Left common carotid artery plus branches (tissue), 1 donor: ENCODE measurements around a stretch of chr12.

DNA sequence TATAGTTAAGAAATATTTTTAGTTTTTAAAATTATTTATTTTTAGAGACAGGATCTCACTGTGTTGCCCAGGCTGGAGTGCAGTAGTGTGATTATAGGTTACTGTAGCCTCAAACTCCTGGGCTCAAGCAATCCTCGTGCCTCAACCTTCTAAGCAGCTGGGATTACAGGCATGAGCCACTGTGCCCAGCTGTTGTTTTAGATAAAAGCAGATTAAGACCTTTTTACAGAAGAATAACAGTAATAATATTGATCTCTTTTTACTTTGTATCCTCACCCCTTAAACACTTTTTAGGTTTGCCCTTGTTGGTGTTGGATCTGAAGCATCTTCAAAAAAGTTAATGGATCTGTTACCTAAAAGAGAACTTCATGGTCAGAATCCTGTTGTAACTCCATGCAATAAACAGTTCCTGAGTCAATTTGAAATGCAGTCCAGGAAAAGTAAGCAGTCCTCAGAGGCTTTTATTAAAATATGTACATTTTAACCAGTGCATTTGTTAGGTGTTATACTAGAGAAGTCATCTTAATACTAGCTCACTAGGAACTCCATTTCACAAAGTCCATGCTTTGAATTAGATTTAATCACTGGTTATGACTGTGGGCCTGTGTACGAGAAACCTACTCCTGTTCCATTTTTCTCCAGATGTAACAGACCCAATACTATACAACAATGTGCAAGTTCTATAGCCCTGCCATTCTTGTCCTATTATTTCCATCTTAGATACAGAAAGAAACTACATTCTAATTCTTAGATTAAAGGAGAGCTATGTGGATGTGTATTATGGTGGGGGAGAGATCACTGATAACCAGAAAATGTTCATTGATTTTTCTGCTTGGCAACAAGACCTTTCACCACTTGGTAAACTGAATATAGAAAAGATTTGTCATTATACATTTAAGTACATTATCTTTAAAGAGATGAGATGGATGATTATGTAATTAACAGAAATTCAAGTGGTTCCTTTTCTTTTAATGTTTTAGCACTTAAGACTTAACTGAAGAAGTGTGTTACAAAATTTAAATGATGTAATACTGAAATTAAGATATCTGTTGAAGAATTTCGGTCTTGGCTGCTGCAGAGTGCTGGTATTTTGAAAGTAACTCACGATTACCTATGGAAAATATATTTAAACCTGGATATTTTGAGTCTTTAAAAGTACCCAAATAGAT lies 17.4 kb downstream of the CPSF6 start:
- PRO-cap = no peak

GRCh38 chr12:69431002-69431926 lies 38.9 kb upstream of the FRS2 start:
- PRO-cap = no peak

- PRO-cap = no peak
Observed at GRCh38 chr12:69475524-69476024, 5.4 kb downstream of the FRS2 start.

GRCh38 chr12:69587847-69588314 lies 2.6 kb downstream of the CCT2 start:
- PRO-cap = no peak

DNA sequence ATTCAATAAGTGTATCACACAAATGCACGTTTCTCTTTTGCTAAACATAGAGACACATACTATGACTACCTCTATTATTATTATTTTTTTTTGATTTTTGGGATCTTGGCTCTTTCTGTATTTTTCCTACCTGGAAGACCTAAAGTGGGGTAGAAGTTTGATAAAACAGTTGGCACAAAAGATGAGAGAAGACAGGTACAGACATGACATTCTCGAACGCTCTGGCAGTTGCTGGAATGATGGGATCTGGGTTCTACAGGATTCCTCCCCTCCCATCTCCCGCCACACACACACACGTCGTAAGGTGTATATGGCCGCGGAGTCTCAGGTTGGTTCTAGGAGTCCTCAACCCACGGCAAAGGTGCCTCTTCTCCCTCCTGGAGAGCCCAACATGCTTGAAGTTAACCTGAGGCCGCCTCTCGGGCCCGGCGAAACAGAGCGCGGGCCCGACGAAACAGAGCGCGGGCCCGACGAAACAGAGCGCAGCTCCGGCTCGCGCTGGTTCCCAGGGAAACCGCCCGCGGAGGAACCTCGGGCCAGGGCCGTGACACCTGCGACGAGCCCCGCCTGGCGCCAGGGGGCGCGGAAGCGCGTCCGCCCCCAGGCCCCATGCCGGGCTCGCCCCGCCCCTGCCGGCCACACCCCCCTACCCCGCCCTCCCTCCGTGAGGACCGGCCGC lies 373 bp upstream of the RAB3IP start:
- PRO-cap = no peak

DNA sequence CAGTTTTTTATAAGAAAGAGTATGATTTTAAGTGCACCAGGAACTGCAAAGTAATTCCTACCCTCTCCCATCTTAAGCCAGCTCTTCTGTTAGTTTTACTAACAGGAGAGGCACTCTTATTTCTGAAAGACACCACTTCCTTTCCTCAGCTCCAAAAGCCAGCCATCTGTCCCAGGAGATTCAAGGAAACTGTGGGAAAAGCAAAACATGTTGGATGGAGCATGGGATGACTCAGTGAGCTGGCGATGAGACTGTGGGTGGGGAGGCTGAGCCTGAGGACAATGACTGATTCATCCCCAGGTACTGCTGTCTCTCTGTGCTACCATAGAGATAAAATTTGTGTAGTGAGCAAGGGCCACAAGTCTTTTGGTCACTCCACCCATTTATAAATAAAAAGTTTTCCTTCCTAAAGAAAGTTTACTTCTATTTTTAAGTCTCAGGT lies 141.4 kb downstream of the MYRFL start:
- PRO-cap = no peak

DNA sequence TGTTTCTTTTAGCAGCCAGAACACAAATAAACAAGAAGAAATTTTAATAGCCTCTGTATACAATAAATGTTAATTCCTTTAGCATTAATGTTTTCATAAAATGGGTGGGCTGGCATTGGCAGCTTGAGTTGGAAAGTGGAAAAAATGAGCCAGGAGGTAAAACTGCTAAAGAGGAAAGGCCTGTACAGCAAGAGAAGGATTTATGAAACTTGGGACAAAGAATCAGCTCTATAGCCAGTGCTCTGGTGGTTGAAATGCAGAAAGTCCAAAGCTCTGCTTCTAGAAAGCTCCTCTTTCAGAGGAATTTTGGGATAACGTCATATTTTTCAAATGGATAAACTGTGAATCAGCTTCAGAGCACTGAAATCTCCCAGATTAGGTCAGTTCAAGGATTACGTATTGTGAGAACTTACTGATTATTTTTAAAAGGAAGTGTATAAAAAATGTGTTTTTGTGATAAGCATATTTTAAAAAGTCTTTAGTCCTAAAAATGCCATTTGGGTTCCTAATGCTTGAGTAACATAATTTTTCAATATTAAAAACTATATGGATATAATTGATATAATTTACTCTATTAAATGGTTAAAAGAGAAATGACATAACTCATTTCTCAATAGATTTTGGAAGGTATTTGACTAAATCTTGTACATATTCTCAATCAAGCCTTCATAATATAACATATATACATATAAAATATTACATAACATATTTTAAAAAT lies 203.0 kb upstream of the CNOT2 start:
- PRO-cap = no peak

- PRO-cap = no peak
Observed at GRCh38 chr12:70223163-70224114, 19.8 kb upstream of the CNOT2 start.

DNA sequence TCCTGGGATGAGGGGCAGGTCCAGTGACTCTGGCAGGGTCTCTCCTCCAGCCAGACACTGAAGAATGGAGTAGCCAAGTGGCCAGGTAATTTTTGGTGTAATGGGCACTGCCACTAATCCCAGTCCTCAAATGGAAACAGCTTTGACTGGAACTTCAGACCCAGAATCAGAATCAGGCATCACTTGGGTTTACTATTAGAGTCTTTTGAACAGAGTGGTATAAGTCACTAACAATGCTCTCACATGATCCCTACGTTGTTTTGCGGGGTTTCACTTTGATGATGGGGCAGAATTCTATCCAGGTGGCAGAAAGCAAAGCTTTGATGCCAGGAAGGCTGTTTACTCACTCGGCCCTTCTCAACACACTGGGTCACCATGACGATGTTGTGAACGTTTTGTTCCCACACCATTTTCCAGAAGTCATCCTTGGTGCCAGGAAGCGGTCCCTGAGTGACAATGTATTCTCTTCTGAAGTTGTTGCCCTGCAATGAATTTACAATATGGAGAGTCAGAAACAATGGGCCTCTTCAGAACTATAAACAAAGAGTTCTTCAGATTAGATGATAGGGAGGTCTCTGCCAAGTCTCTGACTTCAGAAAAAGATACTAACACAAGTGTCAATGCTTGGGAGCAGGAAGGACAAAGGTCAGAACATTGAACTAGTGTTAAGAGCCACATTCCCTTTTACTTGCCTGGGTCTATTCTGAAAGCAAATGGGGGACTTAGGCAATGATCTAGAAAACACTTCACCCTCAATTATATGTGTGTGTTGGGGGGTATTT lies 101.4 kb downstream of the PTPRB start:
- PRO-cap = no peak

DNA sequence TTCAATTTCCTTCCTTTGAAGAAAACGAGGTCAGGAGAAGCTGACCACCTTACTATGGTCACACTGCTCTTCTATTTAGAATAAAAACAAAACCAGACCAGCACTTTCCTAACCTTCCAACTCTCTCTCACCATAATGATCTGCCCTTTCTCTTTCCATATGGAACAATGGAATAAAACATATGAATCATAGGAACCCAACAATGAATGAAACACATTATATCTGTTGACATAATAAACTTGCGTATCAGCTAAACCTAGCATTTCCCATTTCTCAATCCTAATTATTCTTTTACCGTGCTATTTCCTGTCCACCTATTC lies 88.0 kb downstream of the PTPRB start:
- PRO-cap = no peak

GRCh38 chr12:70560489-70561132 lies 76.6 kb downstream of the PTPRB start:
- PRO-cap = no peak

DNA sequence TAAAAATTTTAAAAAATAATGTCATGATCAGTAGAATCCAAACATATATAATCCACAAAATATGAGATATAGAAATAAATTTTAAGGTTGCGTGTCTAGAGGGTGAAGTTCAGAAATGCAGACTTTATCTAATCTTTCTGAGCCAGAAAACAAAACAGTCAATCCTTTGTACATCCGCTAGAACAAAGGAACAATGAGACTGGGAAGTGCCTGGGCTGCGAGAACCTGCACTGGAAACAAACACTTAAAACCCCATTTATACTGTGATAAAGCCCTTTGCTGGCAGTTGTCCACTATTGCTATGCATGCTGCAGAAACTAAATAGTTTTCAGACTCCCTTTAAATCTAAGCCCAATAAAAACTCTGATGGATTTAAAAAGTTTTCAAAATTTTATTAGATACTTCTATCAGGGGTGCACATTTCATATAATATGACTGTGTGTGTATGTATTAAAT lies 38.4 kb downstream of the PTPRB start:
- PRO-cap = no peak

GRCh38 chr12:71041616-71042033 lies 116.2 kb downstream of the TSPAN8 start:
- PRO-cap = no peak

- PRO-cap = no peak
Observed at GRCh38 chr12:71134285-71134868, 23.4 kb downstream of the TSPAN8 start.

DNA sequence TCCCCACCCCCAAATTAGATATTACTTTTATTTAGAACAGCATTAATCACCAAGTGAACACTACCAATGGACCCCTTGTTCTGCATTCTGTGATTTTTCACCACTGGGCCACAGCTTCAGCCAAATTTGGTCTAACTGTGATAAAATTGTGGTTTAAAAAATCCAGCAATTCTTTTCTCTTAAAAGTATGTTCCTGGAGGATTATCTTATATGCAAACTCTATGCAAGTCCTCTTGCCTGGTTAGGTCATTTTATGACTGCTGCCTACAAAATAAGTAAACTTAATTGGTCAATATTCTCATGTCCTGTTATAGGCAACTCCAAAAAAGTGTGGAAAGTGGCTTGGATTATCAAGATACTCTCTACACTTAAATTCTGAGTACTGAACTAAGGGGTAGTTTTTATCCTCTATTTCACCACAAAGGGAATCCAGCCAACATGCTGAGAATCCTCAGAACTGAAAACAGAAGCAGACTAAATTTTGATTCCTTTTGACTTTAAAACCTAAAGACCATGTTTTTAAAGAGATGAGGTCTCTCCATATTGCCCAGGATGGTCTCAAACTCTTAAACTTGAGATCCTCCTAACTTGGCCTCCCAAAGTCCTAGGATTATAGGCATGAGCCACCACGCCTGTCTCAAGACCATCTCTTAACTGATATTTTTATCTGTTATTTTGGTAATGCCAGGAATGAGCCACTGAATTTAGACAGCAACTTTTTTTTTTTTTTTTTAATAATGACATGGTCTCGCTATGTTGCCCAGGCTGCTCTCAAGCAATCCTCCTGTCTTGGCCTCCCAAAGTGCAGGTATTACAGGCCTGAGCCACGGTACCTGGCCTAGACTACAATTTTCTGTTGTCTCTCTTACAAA lies 59.8 kb downstream of the ZFC3H1 start:
- PRO-cap = no peak

- PRO-cap = no peak
Observed at GRCh38 chr12:71683899-71684620, 1.8 kb upstream of the TMEM19 start.

DNA sequence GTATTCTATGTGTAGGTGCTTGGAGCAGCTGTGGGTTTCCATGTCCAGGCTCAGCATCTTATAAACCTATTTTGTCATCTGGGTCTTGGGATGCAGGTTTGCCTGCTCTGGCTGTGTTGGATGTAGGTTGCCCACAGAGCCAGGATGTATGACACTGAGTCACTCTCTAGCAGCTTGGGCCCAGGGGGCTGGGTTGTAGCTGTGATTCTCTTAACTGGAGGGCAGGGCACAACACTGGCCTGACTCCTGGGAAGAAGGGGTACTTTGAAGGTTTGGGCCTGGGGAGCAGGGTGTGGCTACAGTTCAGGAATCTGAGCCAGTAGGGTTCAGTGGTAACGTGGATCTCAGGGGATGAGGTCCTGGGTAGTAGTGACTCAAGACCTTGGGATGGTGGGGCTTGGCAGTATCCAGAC lies 25.6 kb downstream of the TBC1D15 start:
- PRO-cap = no peak

DNA sequence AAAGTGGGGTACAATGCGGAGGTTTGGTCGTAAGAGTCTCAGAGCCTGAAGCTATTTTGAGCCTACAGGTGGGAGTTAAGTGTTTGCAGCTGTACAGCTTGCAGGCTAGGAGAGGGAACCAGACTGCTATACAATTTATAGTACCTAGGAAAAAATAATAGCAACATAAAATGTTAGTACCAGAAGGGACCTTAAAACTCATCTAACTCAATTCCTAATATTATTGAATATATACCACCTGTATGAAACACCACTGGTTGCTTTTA lies 137.6 kb downstream of the TPH2 start:
- PRO-cap = no peak

DNA sequence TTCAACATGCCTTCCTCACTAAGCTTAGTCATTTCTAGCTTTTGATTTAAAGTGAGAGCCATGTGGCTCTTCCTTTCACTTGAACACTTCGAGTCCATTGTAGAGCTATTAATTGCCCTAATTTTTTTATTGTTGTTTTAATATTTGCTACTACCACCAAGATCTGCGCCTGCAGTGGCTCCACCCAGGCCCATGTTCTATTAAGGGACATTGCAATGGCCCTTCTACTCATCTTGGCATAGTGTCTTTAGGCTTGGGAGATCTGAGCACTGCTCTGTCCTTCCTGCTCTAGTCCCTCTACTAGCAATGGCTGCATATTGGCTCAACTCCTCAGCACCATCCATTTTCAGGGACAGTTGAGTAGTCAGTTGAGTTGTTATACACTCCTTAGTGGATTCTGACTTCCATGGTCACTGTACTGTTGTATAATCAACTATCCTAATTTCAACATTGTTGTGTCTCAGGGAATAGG lies 256.2 kb downstream of the KCNC2 start:
- PRO-cap = no peak

DNA sequence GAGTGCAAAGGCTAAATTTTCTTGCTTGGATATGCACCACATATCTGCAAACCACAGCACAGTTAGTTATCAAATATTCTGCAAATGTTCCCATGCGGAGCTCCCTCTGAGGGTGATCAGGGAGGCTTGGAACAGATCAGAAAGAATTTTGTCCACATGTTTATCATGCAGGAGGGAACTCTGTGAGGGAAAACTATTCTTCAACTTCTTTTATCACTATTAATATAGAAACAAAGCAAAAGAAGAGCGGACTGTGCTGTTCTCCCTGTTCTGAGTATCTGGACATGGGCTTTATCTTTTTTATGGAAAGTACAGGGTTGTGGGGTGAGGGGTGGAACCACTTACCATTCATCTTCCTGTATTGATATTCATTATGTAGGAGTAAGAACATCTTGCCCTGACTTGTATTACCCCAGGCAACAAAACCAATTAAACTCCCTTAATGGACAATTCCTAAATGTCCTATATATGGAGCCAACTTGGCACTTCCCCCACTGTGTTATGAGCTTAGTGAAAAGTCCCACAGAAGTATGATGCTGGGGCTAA lies 139.8 kb upstream of the KRR1 start:
- PRO-cap = no peak